Neuron (in vitro differentiated cells): Measurements from ENCODE around the gene SMIM21.

GRCh38 chr18:75247558-75248568, 37.3 kb downstream of the TSHZ1 start:
- PRO-cap = no peak

DNA sequence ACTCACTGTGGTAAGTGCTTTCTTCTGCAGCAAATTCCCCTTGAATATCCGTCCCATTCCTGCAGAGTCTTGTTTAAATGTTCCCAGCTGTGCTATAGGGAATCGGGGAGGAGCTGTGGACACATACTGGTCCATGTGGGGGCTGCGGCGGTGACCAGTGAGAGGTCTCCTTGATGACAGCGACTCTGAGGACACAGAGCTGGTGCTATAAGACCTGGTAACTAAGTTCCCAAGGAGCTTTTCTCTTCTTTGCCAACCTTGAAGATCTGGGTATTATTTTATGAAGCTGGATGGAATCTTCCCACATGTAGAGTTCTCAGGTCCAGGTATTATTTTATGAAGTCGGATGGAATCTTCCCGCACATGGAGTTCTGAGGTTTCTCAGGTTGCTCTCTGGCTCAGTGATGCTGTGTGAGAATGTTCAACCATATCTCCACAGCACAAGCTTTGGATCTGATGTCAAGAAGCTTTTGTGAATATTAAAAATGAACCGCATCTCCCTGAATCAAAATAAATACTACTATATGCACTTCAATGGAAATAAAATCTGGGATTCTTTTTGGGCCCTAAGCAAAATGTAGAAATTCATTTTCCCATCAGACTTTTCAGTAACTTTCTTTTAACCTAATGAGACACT, at the start of gene SMIM21:
TSS of gene SMIM21 (minus strand) at position 275 of the 637 bp plus-strand sequence.
- PRO-cap = no peak

DNA sequence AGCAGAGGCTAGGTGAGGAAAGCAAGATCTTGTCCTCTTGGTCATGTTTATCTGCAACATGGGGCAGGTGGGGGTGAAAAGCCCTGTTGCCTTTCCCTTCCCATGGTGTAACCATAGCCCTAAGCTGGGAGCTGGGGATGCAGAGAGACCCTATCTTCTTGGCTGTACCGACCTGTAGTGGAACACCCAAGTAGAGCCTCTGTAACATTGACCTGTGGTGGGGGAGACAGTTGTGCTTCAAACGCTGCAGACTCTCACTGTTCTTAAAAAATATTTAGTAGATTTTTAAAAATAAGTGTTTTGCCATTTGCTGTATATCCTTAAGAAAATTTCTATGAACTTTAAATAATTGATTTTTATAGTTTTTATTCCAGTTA, 247.3 kb upstream of the SMIM21 start:
- PRO-cap = no peak

DNA sequence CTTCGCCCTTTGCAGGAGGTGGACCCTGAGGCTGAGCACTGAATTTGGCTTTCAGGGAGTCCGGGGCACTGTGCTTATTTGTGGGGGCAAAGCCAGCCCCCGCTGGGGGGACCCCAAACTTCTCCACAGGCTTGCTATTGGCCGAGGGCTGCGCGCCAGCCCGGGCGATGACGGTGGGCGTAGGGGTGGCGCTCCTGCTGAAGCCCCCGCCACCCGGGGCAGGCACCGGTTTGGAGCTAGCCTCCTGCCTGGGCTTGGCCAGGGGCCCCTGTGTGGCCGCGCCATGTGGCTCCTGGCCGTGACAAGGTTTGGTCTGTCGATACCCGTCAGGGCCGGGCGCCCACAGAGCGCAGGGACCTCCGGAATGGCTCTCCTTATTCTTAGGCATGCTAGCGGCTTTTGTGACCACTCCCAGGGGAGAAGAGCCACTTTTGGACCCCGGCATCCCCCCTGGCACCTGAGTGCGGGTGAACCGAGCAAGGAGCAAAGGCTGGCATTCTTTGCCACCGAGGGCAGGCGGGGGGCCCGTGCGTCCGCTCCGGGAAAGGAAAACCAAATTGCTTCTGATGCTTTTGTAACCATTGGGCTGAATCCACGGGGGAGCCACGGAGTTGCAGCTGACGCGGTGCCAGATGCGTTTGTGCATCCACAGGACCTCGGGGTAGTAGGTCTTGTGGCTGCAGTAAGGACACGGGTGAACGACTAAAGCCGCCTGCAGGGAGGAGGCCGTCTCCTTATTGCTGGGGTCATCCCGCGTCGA, 115.7 kb downstream of the ZNF516 start:
- PRO-cap = no peak

DNA sequence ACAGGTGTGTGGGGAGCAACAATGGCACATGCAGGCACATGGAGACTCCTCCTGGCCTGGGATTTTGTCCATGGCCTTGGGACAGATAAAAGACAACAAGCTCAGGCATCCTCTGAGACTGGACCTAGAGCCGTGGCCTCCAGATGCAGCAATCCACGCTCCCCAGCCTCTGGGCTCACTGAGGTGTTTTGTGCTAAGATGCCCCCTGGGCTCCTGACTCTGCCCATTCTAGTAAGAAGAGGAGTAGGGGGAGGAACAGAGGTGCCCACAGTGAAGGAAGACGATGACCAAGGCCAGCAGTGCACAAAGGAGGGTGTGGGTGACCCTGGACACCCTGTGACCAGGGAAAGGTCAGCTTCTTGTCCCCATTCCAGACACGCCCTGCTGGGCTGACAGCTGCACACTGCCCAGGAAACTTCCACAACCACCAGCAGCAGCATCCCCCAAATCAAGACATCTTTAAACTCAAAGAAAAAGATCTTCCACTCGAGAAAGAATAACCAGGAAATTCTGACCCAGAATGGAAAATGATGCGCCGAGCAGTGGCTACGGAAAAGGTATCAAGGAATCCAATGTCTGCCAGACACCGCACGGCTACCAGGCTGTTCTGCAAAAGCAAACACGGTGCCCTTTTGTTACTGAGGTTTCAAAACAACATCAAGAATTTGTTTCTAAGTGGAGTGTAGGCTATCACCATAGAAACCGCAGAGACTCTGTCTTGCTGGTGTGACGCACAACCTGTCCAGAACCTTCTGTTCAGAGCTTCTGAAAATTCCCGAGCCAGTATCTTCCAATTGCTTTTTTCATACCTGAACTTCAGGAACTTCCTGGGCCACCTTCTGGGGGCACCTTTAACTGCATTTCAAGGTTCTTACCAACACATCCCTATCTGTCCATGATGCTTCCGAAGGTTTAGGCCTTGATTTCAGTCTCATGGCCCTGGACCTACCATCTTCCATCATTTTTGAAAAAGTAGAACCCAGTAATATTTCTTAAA, 65.5 kb downstream of the ZNF516 start:
- PRO-cap = no peak

GRCh38 chr18:76449922-76450811, 44.9 kb downstream of the ZNF516 start:
- PRO-cap = no peak

GRCh38 chr18:76461748-76462937, 32.9 kb downstream of the ZNF516 start:
- PRO-cap = no peak

GRCh38 chr18:76491270-76492259, 3.5 kb downstream of the ZNF516 start:
- PRO-cap = bidirectional peak, plus-strand start at chr18:76491495, minus-strand start at chr18:76491511; bidirectional peak, plus-strand start at chr18:76491830, minus-strand start at chr18:76491824; bidirectional peak, plus-strand start at chr18:76491983, minus-strand start at chr18:76491990; bidirectional peak, plus-strand start at chr18:76492220, minus-strand start at chr18:76492073

GRCh38 chr18:76492260-76492617, 2.8 kb downstream of the ZNF516 start:
- PRO-cap = bidirectional peak, plus-strand start at chr18:76492310, minus-strand start at chr18:76492303

- PRO-cap = bidirectional peak, plus-strand start at chr18:76494343, minus-strand start at chr18:76494277; bidirectional peak, plus-strand start at chr18:76494503, minus-strand start at chr18:76494536; bidirectional peak, plus-strand start at chr18:76494871, minus-strand start at chr18:76494799; bidirectional peak, plus-strand start at chr18:76494913, minus-strand start at chr18:76494933
Observed at GRCh38 chr18:76494179-76495114, 595 bp downstream of the ZNF516 start.

GRCh38 chr18:76517889-76518554, 23.0 kb upstream of the ZNF516 start:
- PRO-cap = bidirectional peak, plus-strand start at chr18:76518365, minus-strand start at chr18:76518153

DNA sequence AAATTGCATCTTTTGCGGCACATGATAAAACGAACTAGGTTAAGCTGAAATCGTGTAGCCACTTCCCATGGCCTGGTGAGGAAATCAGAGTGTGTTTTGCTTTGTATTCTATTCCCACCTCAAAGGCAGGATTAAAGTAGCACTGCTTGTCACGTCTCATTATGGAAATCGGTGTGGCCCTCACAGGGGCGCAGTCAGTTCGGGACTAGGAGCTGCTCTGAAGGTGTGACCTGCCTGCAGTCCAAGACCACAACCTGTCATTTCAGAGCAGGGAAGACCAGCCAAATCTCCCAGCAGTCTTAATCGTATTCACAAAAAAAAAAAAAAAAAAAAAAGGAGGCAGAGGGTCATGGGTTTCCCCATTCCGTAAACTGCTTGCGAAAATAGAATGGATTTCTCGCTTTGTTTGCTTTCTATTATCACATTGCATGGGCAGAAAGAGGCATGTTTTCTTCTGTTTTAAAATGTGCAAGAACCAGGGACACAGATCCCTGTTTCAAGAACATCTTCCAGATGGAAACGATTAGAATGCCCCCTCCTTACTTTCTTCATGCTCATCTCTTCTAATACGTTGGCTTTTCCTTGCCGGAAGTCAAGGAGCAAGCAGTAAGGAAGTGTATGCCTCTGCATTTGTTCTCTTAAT, 50.9 kb upstream of the ZNF516 start:
- PRO-cap = no peak

DNA sequence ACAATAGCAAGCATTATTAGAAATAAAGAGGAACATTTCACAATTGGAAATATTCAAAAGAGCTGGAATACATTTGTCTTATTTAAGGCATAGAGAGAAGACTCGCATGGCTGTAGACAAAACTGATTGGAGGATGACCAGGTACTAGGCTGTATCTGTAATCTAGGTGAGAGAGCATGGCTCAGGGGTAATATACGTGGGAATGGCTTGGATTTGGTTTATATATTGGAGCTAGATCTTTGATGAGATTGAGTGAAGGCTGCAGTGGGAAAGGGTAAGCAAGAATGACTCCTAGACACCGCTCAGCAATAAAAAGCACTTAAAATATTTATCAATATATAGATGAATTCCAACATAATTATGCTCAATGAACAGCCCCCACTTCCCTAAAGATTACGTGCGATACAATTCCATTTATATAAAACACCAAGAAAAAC, 1.4 kb upstream of the ZNF236 start:
- PRO-cap = no peak

- PRO-cap = unidirectional peak, plus-strand start at chr18:76821496
Observed at GRCh38 chr18:76821337-76821738, 1.0 kb upstream of the ZNF236 start.

GRCh38 chr18:76859367-76859845, 37.0 kb downstream of the ZNF236 start:
- PRO-cap = no peak

- PRO-cap = no peak
Observed at GRCh38 chr18:77054060-77054580, 78.5 kb downstream of the MBP start.

GRCh38 chr18:77061830-77062152, 70.8 kb downstream of the MBP start:
- PRO-cap = no peak

- PRO-cap = no peak
Observed at GRCh38 chr18:77084637-77085050, 47.9 kb downstream of the MBP start.

GRCh38 chr18:77101163-77102573, 30.9 kb downstream of the MBP start:
- PRO-cap = no peak

GRCh38 chr18:77103318-77103977, 29.1 kb downstream of the MBP start:
- PRO-cap = no peak